Measurements from ENCODE around the gene LHFPL6.

DNA sequence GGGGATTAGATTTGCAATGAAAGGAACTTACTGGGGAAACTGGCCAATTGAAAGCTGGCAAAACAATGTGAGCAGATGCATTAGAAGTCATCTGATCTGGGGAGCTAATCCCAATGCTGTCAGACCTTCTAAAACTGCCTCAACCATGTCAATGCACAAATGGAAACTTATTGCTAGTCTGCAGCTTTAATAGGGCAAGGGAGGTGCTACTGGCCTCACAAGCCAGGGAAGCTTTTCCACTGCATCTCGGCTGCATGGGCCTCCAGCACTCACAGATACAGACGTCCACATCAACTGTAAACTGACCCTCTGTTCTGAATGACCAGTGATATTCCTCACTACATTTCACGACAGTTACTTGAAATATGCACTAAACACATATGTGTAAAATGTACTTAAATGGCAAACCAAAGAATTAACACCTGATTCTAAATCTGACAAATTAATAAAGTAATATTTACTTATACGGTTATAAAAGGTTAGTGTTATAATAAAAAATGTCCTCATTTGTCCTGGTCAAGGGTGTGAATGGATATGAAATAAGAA lies 154.0 kb downstream of the LHFPL6 start:
- PRO-cap: no peak
- RAMPAGE, long total RNA: no peak

DNA sequence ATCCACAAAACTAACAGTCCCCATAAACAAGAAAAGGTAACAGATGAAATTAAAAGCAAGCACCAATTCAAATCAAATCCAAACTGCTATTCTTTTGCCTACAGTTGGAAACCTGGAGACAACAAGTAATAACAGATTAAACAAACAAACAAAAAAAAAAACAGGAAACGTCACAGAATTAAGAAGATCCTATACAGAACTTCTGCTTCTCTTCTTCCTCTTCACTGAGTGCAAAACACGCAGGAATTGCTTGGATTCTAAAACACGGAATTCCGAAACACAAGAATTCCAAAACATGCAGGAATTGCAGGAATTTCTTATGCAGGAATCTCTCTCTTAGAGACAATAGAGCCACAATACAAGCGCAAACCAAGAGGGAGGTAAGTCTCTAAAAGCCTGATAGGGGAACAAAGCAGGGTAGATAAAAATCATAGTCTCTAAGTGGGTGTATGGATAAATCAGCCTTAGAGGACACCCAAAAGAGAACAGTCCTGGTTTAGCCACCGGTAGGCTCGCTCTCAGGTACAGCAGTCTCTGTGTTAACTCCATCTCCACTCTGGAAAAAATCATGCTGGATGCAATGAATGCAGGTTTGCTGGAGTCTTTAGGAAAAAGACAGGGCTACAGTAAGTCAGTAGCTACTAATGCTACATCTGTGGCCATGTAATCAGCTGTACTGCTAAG lies 112.9 kb downstream of the LHFPL6 start:
- PRO-cap: no peak
- RAMPAGE, long total RNA: no peak

- PRO-cap: no peak
- RAMPAGE, long total RNA: no peak
Observed at GRCh38 chr13:39603040-39603963, at the start of gene LHFPL6. Gene LHFPL6, minus strand, starts transcription at chr13:39603193.

GRCh38 chr13:40438071-40438633 lies 228.3 kb downstream of the FOXO1 start:
- PRO-cap: no peak
- RAMPAGE, long total RNA: no peak

- PRO-cap: no peak
- RAMPAGE, long total RNA: no peak
Observed at GRCh38 chr13:40536636-40537273, 129.7 kb downstream of the FOXO1 start.

- PRO-cap: no peak
- RAMPAGE, long total RNA: no peak
Observed at GRCh38 chr13:40551185-40552359, 114.9 kb downstream of the FOXO1 start.

DNA sequence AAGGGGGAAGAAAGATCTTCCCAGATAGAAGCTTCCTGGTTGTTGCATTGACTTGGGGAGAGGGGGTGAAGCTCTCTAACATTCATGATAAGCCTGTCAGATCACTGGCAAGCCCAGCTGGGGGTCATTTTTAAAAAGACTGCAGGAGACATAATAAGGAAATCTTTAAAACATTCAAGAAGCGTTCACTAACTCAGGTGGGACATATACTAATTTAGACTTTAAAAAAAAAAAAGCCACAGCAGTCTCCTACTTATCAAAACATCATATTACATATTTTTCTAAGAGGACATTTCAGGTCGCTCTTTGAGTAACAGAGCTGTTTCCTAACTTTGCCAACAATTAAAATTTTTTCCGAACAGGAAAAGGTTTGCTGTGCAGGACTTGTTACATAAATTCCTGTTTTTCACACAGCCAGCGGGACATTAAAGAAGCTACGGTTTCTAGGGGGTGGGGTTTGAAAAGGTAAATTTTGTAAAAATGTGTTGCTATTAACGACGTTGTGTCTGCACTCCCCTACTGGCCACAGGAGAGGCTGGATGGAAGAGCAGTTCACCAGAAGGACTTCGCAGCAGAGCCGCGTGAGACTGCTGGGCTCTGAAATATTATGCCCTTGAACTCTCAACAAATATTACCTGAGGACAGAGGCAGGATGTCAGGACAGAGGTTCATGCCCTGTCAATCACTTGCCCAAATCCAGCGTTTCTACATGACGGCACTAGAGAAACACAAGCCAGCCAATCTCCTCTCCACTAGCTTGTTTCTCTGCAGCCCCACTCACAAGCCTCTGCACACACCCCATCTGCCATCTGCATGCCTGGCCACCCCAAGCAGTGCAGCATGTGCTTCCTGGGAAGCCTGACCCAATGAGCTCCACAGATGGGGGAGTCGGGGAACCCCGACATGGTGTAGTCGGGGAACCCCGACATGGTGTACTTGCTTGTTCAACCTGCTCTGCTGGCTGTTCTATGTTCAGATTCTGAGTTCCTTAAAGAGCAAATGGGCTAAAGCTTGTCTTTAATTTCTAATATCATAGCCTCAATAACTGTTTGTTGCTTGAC lies 102.1 kb downstream of the FOXO1 start:
- PRO-cap: no peak
- RAMPAGE, long total RNA: no peak

DNA sequence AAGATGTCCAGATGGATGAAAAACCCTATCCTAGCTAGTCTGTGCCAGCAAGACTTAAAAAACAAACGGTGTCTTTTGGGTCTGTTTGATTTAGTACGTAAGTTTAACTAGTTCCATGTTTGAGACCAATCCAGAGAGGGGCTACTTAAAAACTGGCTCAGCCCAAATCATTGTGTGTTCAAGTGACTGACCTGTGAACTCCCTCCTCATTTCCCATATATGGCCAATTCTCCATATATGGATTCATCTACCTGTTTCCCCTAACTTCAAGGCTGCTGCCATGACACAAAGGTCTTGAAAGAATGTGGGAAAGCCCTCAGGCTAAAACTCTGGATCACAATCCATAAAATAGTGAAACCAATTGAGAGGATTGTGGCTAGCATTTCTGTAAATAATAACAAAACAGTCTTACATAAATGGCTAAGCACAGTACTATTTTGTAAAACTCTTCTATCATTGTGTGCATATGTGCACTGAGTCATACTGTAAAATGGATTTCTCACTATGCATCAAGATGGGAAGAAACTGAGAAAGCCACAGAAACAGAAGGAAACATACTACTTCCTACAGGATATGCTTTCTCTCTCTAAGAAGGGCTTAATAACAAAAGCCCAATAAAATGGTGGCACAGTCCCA lies 80.5 kb downstream of the FOXO1 start:
- PRO-cap: no peak
- RAMPAGE, long total RNA: no peak

- PRO-cap: no peak
- RAMPAGE, long total RNA: no peak
Observed at GRCh38 chr13:40610361-40610906, 56.0 kb downstream of the FOXO1 start.

DNA sequence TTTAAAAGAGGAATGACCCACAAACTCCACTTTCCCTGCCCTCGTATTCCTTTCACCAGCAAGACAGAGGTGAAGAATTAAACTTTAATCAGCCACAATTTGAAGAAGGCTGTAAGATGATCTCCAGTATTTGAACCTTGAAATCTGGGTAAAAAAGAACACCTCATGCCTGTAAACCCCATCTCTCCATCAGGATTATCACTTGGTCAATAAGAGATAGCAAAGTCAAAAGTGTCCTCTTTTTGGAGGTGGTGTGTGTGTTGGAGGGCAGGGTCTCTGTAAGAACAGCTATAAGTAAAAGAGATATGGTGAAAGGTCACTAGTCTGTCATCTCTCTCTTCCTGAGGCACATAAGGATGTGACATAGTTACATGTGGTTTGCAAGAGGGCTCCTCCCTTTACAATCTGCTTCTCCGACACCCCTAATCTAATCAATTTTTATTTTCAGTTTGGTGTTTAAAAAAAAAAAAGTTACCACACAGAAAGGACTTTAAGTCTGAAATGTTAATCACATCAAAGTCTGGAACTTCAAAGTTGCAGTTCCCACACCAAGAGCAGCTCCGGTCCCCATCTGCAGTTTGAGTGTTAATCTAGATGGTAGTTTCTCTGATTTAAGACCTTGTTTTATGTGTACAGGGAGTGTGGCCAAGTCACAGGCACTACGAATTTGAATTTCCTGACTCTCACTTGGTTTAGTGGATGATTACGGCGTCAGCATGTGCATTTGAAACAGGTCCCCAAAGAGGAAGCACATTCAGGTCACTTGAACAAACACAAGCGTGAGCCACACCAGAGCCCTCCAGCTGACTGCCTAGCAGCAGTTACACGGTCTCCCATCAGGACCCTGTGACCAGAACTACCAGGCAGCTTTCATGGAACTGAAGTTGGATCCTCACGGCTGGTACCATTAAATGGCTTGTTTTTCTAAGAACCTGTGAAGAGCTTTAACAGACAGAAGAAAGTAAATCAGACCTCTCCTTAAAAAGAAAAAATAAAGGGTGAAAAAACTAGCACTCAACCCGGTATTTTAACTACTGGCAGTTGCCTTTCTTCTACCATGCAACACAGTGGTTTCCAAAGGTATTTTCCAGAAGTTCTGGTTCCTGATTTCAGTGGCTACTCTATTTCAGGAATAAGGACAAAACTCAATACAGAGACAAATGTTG lies 53.1 kb downstream of the FOXO1 start:
- PRO-cap: no peak
- RAMPAGE, long total RNA: no peak

GRCh38 chr13:40626665-40627544 lies 39.5 kb downstream of the FOXO1 start:
- PRO-cap: no peak
- RAMPAGE, long total RNA: no peak

GRCh38 chr13:40629759-40630422 lies 36.5 kb downstream of the FOXO1 start:
- PRO-cap: no peak
- RAMPAGE, long total RNA: no peak

DNA sequence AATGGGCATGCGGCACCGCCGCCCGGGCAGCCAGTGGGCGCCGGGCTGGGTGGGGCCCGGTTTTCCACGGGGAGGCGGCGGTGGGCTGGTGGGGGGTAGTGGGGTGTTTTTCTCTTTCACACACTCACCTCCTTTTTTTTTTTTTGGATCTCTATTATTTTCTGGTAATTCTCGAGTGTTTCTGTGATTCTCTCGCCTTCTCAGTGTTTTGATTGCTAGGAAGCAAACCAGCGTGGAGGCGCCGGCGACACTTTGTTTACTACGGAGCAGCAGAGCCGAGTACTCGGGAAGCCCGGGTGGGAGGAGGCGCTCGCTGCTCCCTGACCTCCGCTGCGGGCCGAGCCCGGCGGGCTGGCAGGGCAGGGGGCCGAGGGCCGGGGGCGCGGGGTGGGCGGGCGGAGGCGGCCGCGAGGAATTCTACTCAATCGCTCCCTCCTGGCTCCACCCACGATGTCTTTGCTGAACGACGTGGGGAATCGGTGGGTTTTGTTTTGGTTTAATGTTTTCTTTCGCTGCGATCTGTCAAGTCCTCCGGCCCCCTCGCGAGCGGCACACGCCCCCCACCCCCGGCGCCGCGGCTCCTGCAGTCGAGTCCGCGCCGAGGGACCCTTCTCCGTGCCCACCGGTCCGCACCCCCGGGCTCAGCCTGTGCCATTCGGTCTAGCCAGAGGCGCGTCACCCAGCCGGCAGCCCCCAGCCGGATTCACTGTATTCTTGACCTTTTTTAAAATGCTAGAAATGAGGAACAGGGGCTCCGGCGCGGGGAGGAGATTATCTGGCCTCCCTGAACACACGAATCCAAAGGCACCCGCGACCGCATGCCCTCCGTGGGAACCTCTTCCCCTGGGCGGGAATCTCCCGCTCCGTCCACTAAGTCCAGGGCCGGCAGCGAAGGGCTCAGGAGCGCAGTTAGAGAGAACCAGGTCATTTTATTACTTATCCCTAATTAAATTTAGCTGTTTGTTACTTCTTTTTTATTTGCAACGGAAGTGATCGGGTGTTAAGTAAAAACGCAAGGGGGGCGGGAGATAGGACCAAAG lies 587 bp upstream of the FOXO1 start:
- PRO-cap: no peak
- RAMPAGE, long total RNA: no peak

DNA sequence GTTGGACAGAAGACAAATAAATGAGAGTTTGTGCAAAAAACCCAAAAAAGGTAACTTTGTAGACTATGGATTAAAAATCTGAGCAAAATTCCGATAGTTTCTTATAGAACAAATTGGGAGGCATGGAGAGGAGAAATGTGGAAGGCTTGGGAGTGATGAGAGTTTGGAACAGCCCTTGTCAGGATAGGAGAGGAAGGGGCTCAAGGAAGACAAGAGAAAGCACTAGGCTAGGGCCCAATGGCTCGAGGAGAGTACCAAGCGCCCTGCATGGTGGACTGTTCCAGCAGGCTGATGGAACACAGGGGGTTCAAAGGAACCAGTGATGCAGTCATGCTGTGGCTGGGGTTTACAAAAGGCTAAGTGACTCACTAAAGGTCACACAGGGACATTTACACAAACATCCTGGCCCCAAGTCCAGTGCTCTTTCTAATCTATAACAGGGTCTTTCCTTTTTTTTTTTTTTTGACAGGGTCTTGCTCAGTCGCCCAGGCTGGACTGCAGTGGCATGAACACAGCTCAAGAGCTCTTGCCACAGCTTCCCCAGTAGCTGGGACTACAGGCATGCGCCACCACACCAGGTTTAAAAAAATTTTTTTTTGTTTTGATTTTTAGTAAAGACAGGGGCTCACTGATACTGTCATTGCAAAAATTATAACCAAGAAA lies 2.9 kb upstream of the SLC25A15 start:
- PRO-cap: no peak
- RAMPAGE, long total RNA: no peak

DNA sequence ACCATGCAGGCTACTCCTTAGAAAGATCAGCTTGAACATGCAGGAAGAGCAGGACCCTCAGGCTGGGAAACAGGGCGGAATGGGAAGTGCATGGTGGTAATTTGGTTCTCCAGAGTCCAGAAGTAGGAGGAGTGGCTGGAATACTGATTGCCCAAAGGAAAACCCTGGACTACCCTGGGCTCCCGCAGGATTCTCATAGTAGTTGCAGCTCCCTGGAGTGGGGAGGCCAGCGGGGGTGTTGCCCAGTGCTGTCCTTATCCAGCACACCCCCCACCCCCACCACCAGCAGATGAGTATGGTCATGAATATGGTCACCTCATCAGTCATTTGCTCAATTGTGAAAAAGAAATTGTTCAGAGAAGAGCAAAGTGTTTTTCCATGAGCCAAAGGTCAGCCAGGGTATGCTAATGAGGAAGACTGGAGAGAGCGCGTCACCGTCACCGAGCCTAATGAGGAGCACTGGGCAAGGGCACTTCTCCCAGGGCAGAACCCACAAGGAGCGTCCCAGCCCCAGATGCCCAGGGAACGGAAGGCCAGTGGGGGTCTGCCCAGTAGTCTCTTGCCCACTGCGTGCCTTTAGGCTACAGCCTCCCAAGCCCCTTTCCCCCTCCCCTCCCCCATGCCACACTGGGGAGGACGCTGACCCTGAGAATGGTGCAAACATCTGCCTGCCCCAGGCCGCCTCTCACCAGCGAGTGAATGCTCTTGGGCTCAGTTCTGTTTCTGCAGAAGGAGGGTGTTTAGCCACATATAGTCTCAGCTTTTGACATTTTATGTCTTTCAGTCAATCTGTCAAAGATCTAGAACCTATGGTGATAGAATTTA lies 5.3 kb downstream of the SLC25A15 start:
- PRO-cap: no peak
- RAMPAGE, long total RNA: no peak

GRCh38 chr13:40869246-40869985 lies 80.0 kb downstream of the SLC25A15 start:
- PRO-cap: no peak
- RAMPAGE, long total RNA: no peak

DNA sequence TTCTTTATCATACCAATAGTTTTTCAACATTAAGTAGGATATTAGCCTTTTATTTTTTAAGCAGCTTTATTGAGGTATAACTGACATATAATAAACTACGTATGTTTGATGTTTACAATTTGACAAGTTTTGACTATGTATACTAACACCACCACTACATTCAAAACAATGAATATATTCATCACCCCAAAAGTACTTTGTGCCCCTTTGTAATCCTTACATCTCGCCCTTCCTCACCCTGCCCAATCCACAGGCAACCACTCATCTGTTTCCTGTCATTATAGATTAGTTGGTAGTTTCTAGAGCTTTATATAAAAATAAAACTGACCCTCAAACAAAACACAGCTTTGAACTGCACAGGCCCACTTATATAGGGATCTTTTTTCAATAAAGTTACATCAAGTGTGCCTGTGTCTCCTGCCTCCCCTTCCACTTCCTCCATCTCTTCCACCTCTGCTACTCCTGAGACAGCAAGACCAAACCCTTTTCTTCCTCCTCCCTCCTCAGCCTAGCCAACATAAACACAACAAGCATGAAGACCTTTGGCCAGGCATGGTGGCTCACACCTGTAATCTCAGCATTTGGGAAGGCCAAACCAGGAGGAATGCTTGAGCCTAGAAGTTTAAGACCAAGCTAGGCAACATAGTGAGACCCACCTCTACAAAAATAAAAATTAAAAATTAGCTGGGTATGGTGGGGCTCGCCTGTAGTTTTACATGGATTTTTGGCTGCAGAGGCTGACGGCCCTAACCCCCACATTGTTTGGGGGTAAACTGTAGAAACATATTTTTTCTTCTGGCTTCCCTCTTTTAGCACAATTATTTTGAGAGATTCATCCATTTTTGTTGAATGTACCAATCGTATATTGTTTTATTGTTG lies 72.7 kb downstream of the ELF1 start:
- PRO-cap: no peak
- RAMPAGE, long total RNA: no peak

DNA sequence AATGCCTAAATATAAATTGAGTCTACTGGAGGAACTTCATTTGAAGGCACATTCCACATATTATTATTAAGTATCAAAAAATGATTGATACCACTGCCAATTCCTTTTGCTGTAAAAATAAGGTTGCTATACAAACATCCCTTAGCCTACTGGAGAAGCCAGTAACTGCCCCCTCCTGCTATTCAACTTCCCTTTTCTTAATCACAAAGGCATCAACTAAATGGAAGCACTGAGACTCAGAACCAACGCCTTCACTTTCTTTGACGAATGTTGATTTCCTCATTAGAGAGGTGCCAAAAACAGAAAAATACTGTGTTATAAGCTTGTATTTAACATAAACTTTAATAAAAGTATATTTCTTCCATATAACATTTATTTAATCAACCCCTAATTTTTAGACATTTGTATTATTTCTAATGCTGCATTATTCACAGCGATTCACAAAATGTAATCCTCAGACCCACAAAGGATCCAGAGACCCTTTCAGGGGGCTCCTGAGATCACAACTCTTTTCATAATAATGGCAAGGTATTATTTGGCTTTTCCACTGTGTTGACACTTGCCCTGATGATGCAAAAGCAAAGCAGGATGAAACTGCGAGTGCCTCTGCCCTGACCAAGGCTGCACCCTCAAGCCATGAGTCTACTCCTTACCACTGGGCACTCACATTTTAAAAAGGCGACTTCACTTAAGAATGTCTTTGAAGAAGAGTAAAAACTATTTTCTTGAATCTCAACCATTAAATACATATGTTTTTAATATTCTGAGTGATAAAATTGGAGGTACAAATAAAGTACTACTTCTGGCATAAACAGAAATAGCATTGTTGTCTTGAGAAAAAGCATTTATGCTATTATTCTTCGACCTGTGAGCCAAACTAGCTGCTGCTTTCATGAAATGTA lies 11.5 kb downstream of the ELF1 start:
- PRO-cap: no peak
- RAMPAGE, long total RNA: no peak

GRCh38 chr13:41025251-41025733 lies 6.2 kb upstream of the ELF1 start:
- PRO-cap: no peak
- RAMPAGE, long total RNA: no peak

- PRO-cap: no peak
- RAMPAGE, long total RNA: no peak
Observed at GRCh38 chr13:41050300-41050483, 11.1 kb upstream of the WBP4 start.

All from spinal cord (tissue), 3 donors.